ENCODE results near the genes NAAA, CXCL9, CXCL11 and FAM47E.

- PRO-cap, 3 experiments: no peak in any of the 3 experiments
- RAMPAGE, long total RNA: no peak
- RRBS, 2 experiments: no CpG with 5 or more reads among the region's 4 CpGs
Measured at GRCh38 chr4:73855485-73855812, 2.4 kb downstream of the PF4V1 start.

DNA sequence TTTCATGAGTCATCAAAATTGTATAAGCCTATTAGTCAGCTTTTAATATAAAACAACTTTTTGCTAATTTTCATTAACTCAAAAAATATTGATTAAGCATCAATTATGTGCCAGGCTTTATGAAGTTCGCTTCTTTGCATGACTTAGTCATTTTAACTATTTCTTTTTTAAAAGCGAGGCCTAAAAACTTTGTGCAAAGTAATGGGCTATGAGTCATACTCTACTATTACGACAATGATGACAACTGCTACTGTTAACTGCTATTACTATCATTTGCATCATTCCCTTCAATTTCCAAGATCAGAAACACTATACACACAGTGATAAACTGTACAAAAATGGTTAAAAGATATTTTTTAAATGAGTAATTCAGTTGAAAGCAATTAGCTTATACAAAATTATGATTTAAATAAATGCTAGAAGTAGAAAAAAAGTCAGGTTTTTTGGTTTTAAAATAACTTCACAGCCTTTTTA, 18.3 kb upstream of the CXCL3 start:
- PRO-cap, 3 experiments: no peak in any of the 3 experiments
- RAMPAGE, long total RNA: no peak
- RRBS, 2 experiments: no CpG with 5 or more reads among the region's 3 CpGs

DNA sequence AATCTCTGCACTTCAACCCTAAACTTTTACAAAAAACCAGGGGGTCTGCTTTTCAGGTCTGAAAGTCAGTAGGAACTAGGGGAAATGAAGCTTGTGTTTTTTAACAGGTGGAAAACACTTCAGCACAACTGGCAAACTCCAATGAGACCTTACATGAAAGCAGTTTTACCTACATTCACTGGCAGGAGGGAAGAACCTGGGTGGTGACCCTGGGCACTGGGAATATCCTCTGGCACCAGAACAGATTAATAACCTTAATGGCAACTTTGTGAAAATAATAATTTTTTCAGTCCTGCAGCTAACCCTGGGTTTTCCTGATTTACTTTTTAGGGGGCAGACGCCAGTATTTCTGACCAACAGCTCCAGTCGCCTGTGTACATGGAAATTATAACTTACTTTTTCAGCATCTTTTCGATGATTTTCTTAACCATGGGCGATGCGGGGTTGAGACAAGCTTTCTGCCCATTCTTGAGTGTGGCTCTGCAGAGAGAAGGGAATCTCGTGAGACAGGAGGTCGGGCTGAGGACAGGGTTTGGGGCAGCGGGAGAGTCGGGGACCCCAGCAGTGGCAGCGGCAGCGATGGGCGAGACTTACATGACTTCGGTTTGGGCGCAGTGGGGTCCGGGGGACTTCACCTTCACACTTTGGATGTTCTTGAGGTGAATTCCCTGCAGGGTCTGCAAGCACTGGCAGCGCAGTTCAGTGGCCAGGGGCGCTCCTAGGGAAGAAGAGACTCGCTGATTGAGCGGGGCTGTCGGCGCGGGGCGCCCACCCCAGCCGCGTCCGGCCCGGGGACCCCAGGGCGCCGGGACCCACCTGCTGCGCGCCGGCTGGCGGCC, 571 bp downstream of the CXCL2 start:
- PRO-cap, 3 experiments: no peak in any of the 3 experiments
- RAMPAGE, long total RNA: no peak
- RRBS, 2 experiments: no CpG with 5 or more reads among the region's 33 CpGs

GRCh38 chr4:74109464-74109893, 10.5 kb upstream of the CXCL2 start:
- PRO-cap, 3 experiments: no peak in any of the 3 experiments
- RAMPAGE, long total RNA: no peak
- RRBS, 2 experiments: no CpG with 5 or more reads among the region's 3 CpGs

DNA sequence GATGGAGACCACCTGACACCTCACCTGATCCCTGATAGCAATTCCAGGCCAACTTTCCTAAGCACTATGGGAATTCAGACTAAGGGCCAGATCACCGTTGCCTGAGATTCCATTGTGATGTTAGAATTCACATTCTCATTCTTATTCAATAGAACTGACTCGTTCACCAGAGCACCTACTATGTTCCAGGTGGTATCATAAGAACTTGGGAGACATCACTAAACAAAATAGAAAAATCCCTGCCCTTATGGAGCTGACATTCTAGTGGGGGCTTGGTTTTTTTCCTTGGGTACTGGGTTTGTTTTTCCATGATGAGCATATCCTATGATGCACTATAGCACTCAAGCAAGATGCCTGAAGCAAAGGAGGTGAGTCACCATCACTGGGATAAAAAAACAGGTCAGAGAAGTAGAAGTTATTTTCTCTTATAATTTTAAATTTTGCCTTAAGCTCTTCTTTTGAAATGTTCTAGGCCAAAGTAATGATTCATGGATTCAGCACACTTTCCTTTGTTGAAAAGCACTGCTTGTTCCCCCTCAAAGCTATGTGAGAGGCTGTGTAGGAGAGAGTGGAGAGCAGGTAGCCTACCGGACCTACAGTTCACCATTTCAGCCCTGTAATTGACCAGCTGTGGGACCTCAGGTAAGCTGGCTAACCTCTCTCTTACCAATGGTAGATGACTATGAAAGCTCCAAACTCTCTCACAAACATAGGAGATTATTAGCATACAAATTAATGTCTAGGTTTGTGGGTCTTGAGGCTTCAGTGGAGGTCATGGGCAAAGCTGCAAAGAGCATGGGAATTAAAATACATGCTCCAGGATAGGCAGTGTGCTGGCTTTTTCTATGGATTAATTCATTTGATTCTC, 15.3 kb upstream of the CXCL2 start:
- PRO-cap, 3 experiments: no peak in any of the 3 experiments
- RAMPAGE, long total RNA: no peak
- RRBS, 2 experiments: no CpG with 5 or more reads among the region's 3 CpGs

GRCh38 chr4:74161262-74161962, 3.5 kb downstream of the MTHFD2L start:
- PRO-cap, 3 experiments: no peak in any of the 3 experiments
- RAMPAGE, long total RNA: no peak
- RRBS, 2 experiments: no CpG with 5 or more reads among the region's 1 CpG

DNA sequence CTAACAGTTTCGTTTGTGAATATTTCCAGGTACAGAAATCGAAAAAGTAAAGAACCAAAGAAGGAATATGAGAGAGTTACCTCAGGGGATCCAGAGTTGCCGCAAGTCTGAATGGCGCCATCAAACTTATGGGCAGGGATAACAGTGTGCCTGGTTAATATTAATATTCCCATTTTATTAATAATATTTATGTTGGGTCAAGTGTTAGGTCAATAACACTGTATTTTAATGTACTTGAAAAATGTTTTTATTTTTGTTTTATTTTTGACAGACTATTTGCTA, 19.7 kb downstream of the EREG start:
- PRO-cap, 3 experiments: no peak in any of the 3 experiments
- RAMPAGE, long total RNA: no peak
- RRBS, 2 experiments: no CpG with 5 or more reads among the region's 4 CpGs

GRCh38 chr4:74505624-74505936, 60.6 kb downstream of the AREG start:
- PRO-cap, 3 experiments: no peak in any of the 3 experiments
- RAMPAGE, long total RNA: no peak
- RRBS, 2 experiments: no CpG with 5 or more reads among the region's 4 CpGs

GRCh38 chr4:74531640-74532252, 86.8 kb downstream of the AREG start:
- PRO-cap, 3 experiments: no peak in any of the 3 experiments
- RAMPAGE, long total RNA: no peak
- RRBS, 2 experiments: no CpG with 5 or more reads among the region's 6 CpGs

DNA sequence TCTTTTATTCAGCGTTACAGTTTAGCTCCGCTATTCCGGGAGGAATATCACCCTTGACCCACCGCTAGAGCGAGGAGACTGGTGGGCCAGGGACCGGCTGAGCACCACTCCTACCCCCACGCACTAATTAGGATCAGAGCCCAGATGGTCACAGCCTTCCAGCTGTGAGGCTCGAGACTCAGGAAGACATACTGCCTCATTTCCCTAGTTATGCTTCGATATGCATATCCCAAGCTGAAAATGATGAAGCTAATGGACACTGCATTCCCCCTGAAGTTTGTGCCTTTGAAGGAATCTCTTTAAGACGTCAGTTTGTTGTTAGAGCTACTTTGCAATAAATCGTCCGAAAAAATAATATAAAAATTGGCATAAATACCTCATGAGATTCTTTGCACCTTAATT, 2.1 kb downstream of the PARM1 start:
- PRO-cap, 3 experiments: no peak in any of the 3 experiments
- RAMPAGE, long total RNA: no peak
- RRBS, 2 experiments: 18 to 22% methylated on average over 6 of the region's 12 CpGs

DNA sequence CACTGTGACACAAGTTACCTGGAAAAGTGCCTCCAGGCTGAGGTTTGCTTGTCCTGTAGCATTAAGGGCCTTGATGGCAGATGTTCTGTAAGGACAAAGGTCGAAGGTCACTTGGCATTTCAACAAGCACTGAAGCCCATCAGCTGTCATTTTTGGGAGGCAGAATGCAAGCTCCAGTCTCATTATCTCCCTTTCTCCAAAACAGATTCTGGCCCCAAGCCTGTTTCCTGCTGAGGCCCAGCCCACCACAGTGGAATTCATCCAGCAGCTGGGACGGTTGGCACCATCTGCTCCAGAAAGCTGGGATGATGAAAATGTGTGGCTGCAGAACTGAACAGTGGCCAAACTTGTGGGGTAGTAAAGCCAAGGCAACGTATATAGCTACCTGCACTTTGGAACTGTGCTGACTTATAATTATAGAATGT, 17.7 kb upstream of the PPEF2 start:
- PRO-cap, 3 experiments: no peak in any of the 3 experiments
- RAMPAGE, long total RNA: no peak
- RRBS, 2 experiments: no CpG with 5 or more reads among the region's 3 CpGs

- PRO-cap, 3 experiments: peak in 2 of 3 experiments; most common minus-strand start chr4:75940975 (in 1)
- RAMPAGE, long total RNA: no peak
- RRBS, 2 experiments: 2% methylated on average over 33 of the region's 72 CpGs
Measured at GRCh38 chr4:75940707-75941464, at the start of gene NAAA. Gene NAAA (minus strand): TSS chr4:75941013.

DNA sequence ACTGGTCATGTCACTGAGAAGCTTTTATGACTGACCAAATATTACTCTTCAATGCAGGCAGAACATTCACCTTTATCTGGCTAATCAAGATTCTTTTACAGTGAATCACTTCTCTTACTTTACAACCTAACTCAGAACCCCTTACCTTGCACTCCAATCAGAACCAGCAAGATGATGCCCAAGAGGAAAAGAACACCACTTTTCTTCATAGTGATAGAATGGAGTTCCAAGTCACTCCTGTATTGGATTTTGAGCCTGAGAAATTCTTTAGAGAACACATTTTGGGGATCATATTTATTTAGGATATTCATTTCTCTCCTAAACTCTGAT, at the start of gene CXCL9:
Gene CXCL9, minus strand, starts transcription at position 269 of the 330 bp plus-strand sequence.
- PRO-cap, 3 experiments: no peak in any of the 3 experiments
- RAMPAGE, long total RNA: no peak

GRCh38 chr4:76035866-76036493, at the start of gene CXCL11:
Gene CXCL11 (minus strand): TSS chr4:76036070.
- PRO-cap, 3 experiments: no peak in any of the 3 experiments
- RAMPAGE, long total RNA: no peak
- RRBS, 2 experiments: no CpG with 5 or more reads among the region's 2 CpGs

DNA sequence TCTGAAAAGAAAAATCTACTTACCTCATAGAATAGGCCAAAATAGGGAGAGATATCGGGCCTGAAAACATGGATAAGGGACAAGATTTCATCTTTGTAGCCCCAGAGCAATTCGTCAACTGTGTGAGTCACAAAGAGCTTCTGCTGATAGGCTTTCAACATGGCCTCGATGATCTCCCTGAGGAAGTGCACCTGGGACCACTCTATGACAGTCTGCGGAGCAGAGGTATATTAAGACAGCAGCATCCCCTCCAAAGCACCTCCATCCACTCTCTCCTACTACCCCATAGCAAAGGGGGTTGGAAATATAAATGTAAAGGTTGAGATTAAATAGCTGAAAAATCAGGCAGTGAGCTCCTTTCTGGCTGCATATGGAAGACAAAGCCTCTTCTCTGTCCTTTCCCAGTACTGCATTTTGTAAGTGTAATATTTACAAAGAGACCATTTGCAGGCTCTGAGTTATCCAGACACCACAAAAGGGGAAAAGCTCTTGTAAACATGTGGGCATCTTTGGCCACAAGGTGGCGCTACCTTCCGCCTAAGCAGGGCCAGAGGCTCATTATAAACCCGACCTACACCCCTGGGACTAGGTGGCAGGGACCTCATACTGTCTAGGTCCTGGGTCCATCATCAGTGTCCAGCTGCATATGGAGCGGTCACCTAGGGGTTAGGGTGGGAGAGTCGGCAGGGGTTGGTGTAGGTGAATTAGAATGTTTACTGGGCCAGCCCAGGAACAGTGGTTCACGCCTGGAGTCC, 31.5 kb upstream of the NUP54 start:
- PRO-cap, 3 experiments: no peak in any of the 3 experiments
- RAMPAGE, long total RNA: no peak
- RRBS, 2 experiments: no CpG with 5 or more reads among the region's 10 CpGs

DNA sequence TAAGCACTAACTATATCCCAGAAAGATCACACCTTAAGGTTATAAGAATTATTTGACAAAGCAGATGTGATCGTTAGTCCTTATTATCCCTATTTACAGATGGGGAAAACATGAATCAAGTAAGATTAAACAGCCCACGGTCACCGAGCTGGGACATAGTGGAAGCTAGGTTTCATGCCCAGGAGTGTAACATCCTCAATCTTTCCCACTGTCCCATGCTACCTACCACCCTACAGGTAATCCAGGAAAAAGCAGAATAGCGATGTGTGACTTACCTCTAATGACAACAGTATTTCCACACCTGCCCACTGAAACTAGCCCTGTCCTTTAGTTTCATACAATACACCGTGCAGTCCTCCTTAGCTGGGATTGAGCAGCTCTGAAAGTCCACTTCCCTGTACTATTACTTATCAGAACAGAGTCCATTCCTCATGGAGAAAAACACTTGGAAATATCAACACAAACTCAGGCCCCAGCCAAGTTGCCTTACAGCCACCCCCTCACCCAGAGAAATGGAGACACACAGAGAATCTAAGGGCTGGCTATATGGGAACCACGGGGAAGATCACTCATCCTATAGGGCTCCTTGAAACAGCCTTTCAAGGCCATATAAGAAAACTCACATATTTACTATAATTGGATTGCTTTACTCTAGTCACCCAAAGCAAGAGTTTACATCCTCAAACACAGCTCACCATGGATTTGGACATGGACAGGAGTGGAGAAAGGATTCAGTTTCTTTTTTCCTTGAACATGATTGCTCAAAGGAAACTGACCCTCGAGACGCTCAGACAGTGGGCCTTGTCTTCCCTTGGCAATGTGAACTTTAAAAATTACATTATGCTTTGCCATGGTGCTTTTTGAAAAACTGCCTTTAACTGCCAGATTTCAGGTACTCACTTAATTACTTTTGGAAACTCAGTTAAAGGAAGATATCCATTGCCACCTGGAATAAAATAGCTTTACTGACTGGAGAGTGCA, 1.8 kb downstream of the SCARB2 start:
- PRO-cap, 3 experiments: no peak in any of the 3 experiments
- RAMPAGE, long total RNA: no peak
- RRBS, 2 experiments: no CpG with 5 or more reads among the region's 8 CpGs

- PRO-cap, 3 experiments: peak in 1 of 3 experiments; most common plus-strand start chr4:76251730 (in 1); most common minus-strand start chr4:76251561 (in 1)
- RAMPAGE, long total RNA: start-site peak on the plus strand at chr4:76251704-76251739, 57 and 11 reads in 2 replicates
- RRBS, 2 experiments: 2% methylated on average over 30 of the region's 75 CpGs
Measured at GRCh38 chr4:76251377-76252583, at the start of gene FAM47E. Gene FAM47E (plus strand): TSS chr4:76251721.

GRCh38 chr4:76278536-76279148, 27.1 kb downstream of the FAM47E start:
- PRO-cap, 3 experiments: no peak in any of the 3 experiments
- RAMPAGE, long total RNA: no peak
- RRBS, 2 experiments: no CpG with 5 or more reads among the region's 1 CpG

GRCh38 chr4:76305093-76305608, 1.4 kb upstream of the STBD1 start:
- PRO-cap, 3 experiments: no peak in any of the 3 experiments
- RAMPAGE, long total RNA: no peak
- RRBS, 2 experiments: no CpG with 5 or more reads among the region's 7 CpGs

DNA sequence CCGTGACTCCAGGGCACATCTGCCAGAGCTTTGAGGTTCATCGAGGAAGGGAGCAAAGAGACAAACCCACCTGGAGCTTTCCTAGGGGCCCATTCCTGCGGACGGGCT, 323 bp downstream of the STBD1 start:
- PRO-cap, 3 experiments: peak in 1 of 3 experiments; most common plus-strand start position 22 of the sequence (in 1)
- RAMPAGE, long total RNA: no peak
- RRBS, 2 experiments: no CpG with 5 or more reads among the region's 4 CpGs

Data from skeletal muscle tissue (tissue), 7 donors.